Left cardiac atrium (tissue), 1 donor: ENCODE measurements around a stretch of chr9.

- PRO-cap: no peak
These were observed 22.1 kb downstream of the WDR5 start for GRCh38 chr9:134157899-134158527.

- PRO-cap: no peak
These were observed 54.5 kb downstream of the WDR5 start for GRCh38 chr9:134190060-134191075.

GRCh38 chr9:134204881-134205668 is 69.2 kb downstream of the WDR5 start:
- PRO-cap: no peak

GRCh38 chr9:134222526-134223051 is 86.7 kb downstream of the WDR5 start:
- PRO-cap: no peak

- PRO-cap: no peak
These were observed 81.1 kb upstream of the RXRA start for GRCh38 chr9:134245212-134245552.

DNA sequence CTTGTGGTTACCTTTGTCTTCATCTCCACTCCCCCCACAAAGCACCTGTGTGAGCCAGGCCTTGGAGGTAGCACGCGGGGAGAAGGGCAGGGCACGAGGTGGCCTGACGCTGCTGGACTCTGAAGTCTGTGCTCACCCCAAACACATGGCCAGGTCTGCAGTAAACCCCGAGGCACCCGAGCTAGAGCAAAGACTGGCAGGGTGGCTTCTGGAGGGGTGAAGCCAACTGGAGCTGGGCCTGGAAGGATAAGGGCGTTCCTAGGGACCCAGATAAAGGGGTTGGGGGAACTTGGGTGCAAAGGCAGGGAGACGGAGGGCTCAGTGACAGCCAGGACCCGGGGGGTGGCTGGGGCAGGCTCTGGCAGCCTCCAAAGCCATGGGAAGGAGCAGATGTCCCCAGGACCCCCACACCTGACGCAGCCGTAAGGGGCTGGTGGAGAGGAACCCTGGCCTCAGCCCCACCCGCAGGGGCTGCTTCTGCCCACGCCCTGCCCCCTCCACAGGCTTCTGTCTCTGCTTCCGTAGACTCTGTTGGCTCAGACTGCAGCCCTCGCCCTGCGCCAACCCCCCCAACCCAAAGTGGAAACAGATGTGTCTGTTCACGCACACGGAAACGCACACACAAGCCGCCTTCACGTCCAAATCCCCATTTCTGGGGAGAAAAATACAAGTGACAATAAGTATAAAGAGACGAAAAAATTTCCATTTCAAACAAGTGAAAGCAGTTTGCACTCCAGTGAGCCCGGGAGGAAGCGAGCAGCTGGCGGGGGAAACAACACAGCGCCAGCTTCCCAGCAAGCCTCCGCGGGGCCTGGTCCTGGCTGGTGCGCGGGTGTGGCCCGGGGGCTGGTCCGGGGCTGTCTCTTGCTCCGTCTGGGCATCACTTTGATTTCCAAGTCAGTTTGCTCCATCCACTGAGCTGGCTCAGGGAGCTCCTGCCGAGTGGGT is 32.7 kb upstream of the RXRA start:
- PRO-cap: no peak

- PRO-cap: no peak
These were observed 12.7 kb upstream of the RXRA start for GRCh38 chr9:134313549-134313920.

GRCh38 chr9:134340451-134341291 is 14.4 kb downstream of the RXRA start:
- PRO-cap: no peak

- PRO-cap: no peak
These were observed 28.0 kb downstream of the RXRA start for GRCh38 chr9:134353966-134354862.

DNA sequence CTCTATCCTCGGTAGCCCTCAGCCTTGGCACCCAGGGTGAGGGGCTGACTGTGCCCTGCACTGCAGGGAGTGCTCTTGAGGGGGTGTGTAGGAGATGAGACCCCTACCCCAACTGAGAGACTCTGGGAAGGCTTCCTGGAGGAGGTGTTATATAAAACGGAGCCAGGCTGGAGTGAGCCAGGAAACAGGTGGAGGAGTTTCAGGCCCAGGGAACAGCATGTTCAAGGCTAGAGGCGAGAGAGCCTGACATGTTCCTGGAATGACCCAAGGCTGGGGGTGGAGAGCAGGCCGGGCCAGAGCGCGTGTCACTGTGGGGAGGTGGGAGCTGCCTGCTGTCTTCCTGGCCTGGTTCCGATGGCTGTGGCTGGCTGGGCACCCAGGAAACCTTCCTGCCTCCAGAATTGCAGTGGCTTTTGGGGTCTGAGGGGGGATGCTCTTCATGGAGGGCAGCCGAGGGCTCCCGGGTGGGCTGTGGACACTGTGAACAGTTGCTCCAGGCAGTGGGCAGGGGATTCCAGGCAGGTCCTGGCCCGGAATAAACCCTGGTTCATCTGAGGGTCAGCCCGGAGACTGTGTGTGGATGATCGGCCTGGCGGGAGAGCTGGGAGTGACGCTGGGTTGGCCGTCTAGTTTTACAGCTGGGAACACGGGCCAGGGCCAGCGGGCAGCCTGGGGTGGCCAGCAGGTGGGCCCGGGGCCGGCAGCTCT is 48.9 kb downstream of the RXRA start:
- PRO-cap: no peak

DNA sequence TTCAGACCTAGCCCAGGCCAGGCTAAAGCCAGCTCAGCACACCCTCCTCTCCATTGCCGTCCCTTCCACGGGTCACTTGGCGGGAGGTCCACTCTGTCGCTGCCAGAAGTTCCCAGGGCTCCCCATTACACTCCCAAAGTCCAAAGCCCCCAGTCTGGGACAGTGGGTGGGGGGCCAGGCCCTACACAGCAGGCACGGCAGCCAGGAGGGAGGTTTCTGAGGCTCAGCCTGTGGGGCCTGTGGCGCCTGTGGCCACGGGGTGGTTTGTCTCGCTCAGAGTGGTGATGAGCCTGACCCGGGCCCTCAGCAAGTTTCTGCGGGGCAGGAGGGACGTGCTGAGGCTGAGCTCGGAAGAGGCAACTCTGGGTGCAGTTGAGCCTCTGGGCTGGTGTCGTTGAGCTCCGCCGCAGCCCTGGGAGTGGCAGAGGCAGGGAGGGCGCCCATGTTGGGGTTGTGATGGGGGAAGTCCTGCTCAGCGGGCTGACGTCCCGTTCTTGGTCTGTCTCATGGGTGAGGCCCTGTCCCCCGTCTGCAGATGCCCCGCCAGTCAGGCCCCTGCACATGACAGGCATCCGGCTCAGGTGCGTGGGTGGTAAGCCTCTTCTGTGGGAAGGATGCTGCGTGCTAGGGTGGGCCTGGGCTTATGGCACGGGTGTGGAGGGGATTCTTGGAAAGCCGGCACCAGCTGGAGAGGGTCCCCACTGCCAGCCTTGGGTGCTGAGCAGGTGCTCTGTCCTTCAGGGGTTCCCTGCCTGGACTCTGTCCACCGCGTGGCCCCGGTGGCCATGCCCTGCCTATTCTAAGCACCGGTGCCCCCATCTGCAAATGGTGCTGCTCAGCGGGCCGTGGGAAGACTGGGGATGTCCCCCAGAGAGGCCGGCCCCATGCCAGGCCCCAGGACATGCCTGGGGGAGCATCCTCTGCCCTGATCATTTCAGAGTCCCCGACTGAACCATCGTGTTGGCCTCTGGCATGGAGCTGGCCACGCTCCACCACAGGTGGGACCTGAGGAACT is 64.3 kb downstream of the RXRA start:
- PRO-cap: no peak

DNA sequence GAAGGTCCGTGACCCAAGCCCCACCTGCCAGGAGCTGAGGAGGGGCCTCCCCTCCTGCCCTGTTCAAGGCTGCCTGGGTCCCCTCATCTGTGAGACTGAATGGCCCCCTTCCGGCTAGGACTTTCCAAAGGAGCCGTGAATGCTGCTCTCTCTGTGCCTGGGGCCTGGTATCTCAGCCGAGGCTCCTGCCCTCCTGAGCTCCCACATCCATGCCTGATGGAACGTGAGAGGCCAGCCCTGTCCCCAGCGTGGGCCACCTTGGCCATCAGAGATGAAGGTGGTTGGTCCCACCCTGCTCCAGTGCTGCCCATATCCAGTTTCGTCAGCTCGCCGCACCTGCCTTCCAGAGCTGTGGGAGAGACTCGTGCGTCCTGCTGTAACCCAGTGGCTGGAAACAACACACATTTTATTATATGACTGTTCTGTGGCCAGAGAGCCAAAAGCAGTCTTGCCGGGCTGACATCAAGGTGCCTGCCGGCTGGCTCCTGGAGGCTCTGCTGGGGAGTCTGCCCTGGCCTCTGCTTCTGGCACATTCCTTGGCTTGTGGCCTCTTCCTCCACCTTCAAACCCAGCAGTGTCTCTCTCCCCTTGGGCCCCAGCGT is 94.6 kb downstream of the RXRA start:
- PRO-cap: no peak

DNA sequence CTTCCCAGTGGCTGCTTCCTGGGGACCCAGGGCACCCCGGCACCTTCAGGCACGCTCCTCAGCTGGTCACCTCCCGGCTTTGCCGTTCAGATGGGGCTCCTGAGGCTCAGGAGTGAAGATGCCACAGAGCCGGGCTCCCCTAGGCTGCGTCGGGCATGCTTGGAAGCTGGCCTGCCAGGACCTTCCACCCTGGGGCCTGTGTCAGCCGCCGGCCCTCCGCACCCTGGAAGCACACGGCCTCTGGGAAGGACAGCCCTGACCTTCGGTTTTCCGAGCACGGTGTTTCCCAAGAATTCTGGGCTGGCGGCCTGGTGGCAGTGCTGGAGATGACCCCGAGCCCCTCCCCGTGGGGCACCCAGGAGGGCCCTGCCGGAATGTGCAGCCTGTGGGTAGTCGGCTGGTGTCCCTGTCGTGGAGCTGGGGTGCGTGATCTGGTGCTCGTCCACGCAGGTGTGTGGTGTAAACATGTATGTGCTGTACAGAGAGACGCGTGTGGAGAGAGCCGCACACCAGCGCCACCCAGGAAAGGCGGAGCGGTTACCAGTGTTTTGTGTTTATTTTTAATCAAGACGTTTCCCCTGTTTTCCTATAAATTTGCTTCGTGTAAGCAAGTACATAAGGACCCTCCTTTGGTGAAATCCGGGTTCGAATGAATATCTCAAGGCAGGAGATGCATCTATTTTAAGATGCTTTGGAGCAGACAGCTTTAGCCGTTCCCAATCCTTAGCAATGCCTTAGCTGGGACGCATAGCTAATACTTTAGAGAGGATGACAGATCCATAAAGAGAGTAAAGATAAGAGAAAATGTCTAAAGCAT is 113.2 kb downstream of the RXRA start:
- PRO-cap: unidirectional peak, plus-strand start at position 484 of the sequence

DNA sequence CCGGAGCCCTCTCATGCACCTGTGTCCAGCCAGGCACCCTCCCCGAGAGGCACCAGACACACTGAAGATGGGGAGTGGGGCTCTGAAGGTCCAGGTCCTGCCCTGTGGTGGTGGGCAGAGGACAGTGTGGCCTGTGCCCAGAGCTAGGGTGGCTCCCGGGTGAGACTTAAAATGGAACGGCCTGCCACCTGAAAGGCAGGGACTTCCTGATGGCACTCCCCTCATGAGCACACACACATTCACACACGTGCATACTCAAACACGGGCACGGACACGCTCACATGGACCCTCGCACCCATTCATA is 114.8 kb downstream of the RXRA start:
- PRO-cap: no peak

DNA sequence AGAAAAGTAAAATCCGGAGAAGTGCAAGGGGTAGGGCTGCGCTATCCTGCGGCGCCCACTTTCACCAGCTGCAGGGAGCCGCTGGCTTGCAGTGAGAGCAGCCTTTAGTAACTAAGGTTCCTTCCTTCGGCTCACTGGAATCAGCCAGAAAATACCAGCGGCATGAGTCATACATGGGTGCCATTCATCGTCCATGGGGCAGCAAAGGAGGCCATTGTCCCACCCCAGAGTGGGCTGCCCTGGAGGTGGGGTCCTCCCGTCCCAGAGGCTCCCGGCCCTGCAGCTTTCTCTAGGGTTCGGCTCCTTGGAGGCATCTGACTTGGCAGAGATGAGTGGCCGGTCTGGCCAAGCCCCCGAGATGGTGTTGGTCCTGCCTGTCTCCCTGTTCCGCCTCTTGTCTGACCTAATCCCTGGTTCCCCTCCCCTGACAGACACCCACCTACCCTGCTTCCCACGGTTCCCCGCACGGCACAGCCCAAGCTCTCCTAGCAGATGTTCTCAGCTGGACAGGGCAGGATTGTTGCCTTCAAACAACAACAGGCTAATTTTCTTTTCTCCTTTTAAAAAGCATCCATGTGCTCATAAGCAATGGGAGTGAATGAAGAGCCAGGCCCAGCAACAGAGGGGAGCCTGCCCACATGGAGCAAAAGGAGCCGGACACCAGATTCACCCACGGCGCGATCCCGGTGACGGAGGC is 97.1 kb upstream of the COL5A1 start:
- PRO-cap: no peak

DNA sequence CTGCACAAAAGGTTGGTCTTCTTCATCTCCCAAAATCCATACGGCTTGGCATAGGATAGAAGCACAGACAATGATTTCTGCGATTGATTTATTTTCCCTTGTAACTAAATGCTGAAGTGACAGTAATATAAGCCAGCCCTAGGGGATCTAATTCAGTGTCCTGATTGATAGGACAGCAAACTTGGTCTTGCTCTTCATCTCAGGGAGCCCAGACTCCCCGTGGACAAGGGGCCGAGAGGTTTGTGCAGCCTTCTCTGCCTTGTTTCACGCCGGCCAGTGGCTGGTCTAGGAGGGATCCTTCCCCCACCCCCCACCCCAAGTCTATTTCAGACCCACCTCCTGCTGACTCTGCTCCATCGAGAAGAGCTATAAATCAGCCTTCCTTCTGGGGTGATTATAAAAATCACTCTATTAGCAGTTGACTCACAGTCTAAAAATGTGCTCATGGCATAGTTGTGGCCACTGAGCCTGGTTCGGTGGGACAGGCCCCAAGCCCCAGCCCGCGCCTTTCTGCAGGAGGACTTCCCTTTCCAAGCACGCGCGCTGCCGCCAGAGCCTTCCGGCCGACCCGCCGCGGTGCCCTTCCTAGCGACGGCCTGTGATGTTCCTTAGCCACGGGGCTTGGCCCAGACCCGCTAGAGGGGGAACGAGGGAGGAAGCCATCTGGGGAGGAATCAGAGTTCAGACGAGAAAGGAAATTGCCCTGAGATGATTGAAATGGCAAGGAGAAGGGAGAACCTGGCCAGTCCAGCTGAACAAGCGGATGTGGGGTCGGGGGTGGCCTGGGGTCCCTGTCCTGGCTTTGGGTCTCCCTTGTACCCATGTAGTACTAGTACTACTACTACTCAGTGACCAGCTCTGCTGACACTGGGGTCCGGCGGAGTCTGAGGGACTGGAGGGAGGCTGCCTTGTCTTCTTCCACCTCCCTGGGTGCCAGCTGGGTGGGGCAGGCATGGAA is 89.6 kb upstream of the COL5A1 start:
- PRO-cap: no peak

GRCh38 chr9:134648822-134649831 is 7.5 kb downstream of the COL5A1 start:
- PRO-cap: no peak

GRCh38 chr9:134699797-134700321 is 58.3 kb downstream of the COL5A1 start:
- PRO-cap: no peak

GRCh38 chr9:134753650-134754345 is 112.2 kb downstream of the COL5A1 start:
- PRO-cap: no peak

DNA sequence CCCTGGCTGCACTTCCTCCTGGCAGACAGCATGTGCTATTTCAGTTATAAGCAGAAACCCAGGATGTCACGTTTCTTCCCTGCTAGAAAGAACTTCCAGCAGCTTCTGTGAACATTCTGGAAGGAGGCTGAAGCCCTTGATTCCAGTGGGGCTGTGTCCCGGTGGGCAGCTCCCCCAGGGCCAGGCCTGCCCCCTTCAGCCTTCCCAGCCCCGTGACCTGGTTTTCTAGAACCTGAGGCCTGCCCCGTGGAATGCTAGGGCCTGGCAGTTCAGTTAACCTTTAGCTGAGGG is 114.7 kb upstream of the FCN2 start:
- PRO-cap: no peak